Stomach (tissue), 7 donors: ENCODE results near the genes DIRAS3 and RABGGTB.

DNA sequence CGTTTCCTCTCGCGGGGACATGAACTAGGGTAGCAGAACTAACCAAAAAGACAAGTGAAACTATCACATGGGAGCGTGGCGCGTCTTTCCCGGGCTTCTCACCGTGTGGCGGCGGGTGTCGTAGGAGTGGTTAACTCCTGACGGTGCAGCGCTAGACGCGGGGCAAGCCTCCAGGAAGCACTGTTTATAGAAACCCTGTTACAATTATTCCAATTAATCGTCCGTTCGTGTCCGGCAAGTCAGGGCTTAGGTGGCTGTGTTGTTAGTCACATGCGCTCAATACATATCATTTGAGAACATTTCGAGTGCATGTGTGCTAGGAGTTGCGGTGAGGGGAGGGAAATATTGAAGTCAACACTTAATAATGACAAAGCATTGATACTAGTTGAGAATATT lies 780 bp upstream of the SERBP1 start:
- PRO-cap = bidirectional peak, plus-strand start at position 133 of the sequence, minus-strand start at position 100 of the sequence
- RAMPAGE, long total RNA, 5 experiments = no peak in any of the 5 experiments
- RRBS = no CpG with 5 or more reads among the region's 22 CpGs

GRCh38 chr1:67478912-67479520 lies 48.8 kb upstream of the SERBP1 start:
- PRO-cap = no peak
- RAMPAGE, long total RNA, 5 experiments = no peak in any of the 5 experiments
- RRBS = no CpG with 5 or more reads among the region's 4 CpGs

DNA sequence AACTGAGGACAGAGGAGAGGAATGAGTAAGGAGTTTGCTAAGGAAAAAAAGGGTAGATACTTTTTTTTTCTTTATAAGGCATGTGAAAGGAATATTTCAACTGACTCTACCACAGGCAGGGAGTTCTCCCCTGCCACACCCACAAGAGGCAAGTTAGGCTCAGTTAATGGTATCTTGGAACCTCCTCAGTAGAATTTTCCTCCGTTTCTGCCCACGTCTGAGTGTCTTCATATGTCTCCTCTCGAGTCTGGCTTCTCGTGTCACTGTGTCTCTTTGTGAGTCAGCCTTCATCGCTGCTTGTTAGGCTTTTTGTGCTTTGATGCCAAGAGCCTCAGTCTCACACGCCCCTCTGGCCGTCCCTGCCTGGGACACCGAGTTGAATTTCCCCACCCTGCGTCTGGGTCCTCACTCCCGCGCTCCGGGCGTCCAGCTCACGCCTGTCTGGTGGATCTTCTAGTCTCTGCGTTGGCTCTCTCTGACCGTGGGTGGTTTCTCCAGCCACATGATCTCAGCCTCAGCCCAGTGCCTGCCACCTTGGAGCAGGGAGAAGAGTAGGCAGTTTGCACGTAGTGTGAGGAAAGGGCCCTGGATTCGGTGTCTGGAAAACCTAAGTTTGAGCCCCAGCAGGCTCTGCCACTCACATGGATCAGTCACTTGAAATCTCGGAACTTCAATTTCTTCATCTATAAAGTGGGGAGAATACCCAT lies 125.7 kb upstream of the GADD45A start:
- PRO-cap = no peak
- RAMPAGE, long total RNA, 5 experiments = no peak in any of the 5 experiments
- RRBS = no CpG with 5 or more reads among the region's 19 CpGs

DNA sequence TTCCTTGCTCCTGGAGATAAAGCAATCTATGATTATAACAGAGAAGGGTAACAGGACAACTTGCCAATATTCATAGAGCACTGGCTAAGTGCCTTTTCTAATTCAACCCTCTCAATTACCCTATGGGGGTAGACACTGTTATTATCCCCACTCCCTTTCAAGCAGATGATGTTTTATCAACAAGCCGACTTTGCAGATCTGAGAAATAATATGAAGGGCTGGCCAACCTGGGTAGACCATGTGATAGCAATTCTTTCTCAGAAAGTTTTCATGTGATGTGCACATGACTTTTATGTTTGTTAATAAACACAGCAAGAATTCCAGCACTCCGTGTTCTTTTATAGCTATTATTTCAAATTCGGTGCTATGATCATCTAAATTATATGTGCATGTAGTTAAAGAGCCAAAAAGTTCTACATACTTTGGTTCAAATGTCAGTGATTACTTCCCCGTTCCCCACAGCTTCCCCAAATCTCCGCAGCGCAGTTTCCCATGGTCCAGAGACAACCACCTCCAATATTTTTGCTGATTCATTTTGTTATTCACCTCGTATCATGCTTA lies 96.8 kb upstream of the GADD45A start:
- PRO-cap = no peak
- RAMPAGE, long total RNA, 5 experiments = no peak in any of the 5 experiments
- RRBS = no CpG with 5 or more reads among the region's 7 CpGs

DNA sequence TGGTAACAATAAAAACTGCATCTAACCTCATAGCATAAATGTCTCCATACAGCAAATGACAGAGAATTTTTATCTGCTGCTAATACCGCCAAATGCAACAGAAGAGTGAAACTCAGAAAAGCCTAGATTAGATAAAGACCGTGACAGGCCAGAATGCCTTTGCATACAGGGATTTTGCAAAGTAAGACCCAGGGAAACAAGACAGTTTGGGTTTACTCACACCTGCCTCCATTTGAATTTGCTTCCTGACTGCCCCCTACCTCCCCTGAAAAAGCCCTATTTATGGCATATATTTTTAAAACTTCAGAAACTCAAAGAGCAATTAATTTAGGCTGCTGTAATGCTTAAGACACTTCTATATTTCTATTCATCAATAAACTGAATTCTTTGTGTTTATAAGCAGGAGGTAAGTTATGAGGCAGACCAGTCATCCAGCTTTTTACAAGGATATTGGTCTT lies 58.4 kb downstream of the GADD45A start:
- PRO-cap = no peak
- RAMPAGE, long total RNA, 5 experiments = no peak in any of the 5 experiments
- RRBS = no CpG with 5 or more reads among the region's 2 CpGs

- PRO-cap = bidirectional peak, plus-strand start at chr1:68050773, minus-strand start at chr1:68050627
- RAMPAGE, long total RNA, 5 experiments = start-site peak on the minus strand in 2 of 5 experiments, at chr1:68050622-68050630 at its widest, 15 to 26 reads per replicate
- RRBS = no CpG with 5 or more reads among the region's 49 CpGs
These were observed at the start of gene DIRAS3 for GRCh38 chr1:68049773-68050901. Gene DIRAS3, minus strand, starts transcription at chr1:68050627.

- PRO-cap = no peak
- RAMPAGE, long total RNA, 5 experiments = start-site peak on the minus strand in 1 of 5 experiments, at chr1:68116041-68116316 at its widest, 12 reads per replicate
- RRBS = no CpG with 5 or more reads among the region's 9 CpGs
These were observed 65.6 kb upstream of the DIRAS3 start for GRCh38 chr1:68115842-68116702.

DNA sequence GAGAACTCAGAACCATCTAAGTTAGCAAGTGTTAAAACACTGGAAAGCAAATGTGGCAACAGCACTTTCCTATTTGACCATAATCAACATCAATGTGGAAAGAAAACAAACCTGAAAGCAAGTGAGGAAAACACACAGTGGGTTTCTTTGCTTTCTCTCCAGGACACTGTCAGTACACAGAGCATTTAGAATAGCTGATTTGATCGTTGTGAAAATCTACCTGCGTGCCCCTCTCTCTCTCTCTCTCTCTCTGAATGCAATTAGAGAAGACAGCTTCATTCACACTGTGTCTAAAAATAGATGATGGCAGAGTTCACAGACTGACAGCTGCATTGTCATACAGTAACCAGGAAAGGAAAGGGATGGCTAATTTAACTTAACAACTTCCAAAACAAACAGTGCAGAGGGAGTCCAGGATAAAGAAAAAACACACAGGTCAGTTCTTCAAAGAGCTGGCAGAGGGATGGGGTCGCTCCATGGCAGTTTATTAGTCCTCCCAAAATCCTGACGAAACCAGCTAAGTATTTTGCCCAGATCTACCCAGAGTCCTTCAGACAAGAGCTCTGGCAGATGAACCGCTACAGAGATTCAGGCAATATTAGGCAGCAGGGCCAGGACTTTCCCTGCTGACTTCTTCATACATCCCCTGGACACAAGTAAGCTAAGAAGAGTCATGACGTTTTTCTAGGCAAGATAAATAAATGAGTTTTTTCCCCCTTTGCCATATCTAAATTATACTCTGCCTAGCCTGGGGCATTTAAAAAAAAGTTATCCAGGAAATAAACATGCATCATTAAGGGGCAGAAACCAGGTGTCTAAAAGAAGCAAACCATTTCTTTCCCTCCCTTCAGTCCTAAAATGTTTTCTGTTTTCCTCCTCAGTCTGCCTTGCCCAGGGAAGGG lies 58.9 kb downstream of the WLS start:
- PRO-cap = no peak
- RAMPAGE, long total RNA, 5 experiments = no peak in any of the 5 experiments
- RRBS = no CpG with 5 or more reads among the region's 6 CpGs

GRCh38 chr1:68217285-68217718 lies 15.0 kb downstream of the WLS start:
- PRO-cap = no peak
- RAMPAGE, long total RNA, 5 experiments = start-site peak on the minus strand in 1 of 5 experiments, at chr1:68217268-68217485 at its widest, 12 reads per replicate
- RRBS = no CpG with 5 or more reads among the region's 7 CpGs

DNA sequence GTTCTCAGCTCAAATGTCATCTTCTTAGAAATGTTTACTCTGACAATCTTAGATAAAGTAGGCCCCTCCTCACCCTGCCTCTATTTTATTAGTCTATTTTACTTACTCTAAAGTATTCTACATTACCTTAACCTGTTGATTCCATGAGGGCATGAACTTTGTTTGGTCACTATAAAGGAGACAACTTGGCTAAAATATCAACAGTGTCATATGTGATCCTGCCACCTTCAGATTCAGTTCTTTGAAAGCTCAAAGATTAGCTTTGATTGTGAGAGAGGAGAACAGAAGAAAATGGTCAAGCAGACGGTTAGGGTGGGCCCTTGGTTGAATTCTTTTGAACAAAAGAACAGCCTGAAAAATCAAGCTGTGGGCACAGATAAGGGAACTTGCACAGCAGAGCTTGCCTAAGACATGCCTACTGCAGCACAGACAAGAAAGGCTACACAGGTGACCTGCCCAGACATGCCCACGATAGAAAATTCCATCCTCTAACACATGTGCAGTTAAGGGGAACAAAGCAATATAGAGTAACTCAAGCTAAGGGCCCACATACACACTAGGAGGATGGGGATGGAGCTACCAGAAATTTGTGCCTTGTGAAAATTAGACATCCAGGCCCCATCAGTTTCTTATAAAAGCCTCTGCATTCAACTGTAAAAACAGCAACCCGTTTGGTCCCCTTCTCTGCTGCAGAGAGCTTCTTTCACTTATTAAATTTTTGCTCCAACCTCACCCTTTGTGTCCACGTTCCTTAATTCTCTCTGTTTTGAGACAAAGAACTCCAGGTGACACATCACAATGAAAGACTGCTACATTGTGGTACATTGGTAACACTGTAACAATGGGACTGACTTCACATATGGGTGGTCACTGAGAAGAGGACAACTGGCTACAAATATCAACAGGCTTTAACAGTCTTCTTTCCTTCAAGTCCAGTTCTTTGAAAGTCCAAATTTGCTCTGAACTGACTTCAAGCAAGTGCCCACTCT lies 512.4 kb upstream of the LRRC7 start:
- PRO-cap = no peak
- RAMPAGE, long total RNA, 5 experiments = no peak in any of the 5 experiments
- RRBS = no CpG with 5 or more reads among the region's 4 CpGs

GRCh38 chr1:70209995-70210299 lies 4.6 kb upstream of the LRRC40 start:
- PRO-cap = no peak
- RAMPAGE, long total RNA, 5 experiments = no peak in any of the 5 experiments
- RRBS = no CpG with 5 or more reads among the region's 3 CpGs

DNA sequence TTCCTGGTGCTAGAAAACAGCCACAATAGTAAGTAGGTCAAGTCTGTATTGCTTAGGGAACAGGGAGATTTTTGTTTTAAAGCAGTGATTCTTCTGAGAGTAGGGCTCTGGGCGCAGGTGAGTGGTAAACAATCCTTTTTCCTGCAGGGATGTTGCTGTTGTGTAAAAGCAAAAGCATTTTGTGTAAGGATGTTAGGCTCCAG lies 877 bp upstream of the CTH start:
- PRO-cap = no peak
- RAMPAGE, long total RNA, 5 experiments = no peak in any of the 5 experiments
- RRBS = no CpG with 5 or more reads among the region's 1 CpG

DNA sequence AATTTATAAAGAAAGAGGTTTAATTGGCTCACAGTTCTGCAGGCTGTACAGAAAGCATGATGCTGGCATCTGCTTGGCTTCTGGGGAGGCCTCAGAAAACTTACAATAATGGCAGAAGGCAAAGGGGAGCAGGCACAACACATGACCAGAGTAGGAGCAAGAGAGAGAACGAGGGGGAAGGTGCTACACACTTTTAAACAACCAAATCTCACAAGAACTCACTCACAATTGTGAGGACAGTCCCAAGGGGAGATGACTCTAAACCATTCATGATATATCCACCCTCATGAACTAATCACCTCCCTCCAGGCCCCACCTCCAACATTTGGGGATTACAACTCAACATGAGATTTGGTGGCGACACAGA lies 14.5 kb downstream of the CTH start:
- PRO-cap = no peak
- RAMPAGE, long total RNA, 5 experiments = no peak in any of the 5 experiments
- RRBS = no CpG with 5 or more reads among the region's 2 CpGs

DNA sequence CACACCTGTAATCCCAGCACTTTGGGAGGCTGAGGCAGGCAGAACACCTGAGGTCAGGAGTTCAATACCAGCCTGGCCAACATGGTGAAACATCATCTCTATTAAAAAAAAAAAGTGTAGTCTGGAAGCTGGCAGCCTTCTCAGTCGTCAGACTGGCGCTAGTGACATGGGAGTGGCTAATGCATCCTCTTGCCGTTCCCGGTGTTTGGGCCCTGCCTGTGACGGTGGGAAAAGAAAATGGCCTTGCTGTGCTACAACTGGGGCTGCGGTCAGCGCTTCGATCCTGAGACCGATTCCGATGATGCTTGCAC lies 119.2 kb downstream of the CTH start:
- PRO-cap = no peak
- RAMPAGE, long total RNA, 5 experiments = no peak in any of the 5 experiments
- RRBS = no CpG with 5 or more reads among the region's 10 CpGs

DNA sequence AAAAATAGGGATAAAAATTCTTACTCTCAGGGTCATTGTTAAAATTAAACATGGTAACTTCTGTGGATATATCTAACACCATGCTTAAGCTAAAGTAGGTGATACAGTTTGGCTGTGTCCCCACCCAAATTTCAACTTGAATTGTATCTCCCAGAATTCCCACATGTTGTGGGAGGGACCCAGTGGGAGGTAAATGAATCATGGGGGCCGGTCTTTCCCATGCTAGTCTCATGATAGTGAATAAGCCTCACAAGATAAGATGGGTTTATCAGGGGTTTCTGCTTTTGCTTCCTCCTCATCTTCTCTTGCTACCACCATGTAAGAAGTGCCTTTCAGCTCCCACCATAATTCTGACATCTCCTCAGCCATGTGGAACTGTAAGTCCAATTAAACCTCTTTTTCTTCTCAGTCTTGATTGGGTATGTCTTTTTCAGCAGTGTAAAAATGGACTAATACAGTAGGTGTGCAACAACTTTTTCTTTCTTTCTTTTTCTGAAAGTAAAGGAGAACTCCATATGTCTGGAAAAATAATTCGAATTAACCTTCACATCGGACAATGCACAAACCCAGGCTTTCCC lies 100.4 kb downstream of the PTGER3 start:
- PRO-cap = no peak
- RAMPAGE, long total RNA, 5 experiments = no peak in any of the 5 experiments
- RRBS = no CpG with 5 or more reads among the region's 3 CpGs

GRCh38 chr1:74730104-74730501 lies 2.7 kb downstream of the CRYZ start:
- PRO-cap = no peak
- RAMPAGE, long total RNA, 5 experiments = no peak in any of the 5 experiments
- RRBS = no CpG with 5 or more reads among the region's 3 CpGs

GRCh38 chr1:75092032-75092577 lies 42.1 kb upstream of the LHX8 start:
- PRO-cap = no peak
- RAMPAGE, long total RNA, 5 experiments = no peak in any of the 5 experiments
- RRBS = no CpG with 5 or more reads among the region's 7 CpGs

GRCh38 chr1:75785933-75786946 lies at the start of gene RABGGTB:
Gene RABGGTB, plus strand, starts transcription at chr1:75786256.
- PRO-cap = bidirectional peak, plus-strand start at chr1:75786265, minus-strand start at chr1:75786090; unidirectional peak, minus-strand start at chr1:75786720
- RAMPAGE, long total RNA, 5 experiments = start-site peak on the plus strand in 5 of 5 experiments, at chr1:75786173-75786740 at its widest, 5 to 410 reads per replicate
- RRBS = 2% methylated on average over 3 of the region's 32 CpGs

DNA sequence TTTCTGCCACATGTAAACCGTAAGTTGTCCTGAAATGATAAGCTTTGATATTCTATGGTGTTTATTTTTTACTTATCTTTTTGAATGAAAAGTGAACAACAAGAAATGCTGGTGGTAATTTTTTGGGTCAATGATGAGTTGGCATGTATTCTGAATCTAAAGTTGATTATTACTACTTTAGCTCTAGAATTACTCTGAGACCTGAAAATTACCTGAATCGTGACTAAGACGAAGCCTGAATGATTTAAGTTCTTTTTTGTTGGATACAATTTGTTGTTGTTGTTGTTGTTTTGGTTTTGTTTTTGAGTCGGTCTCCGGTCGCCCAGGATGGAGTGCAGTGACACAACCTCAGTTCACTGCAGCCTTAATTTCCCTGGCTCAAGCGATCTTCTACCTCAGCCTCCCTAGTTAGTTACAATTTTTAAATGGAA lies 906 bp downstream of the RABGGTB start:
- PRO-cap = no peak
- RAMPAGE, long total RNA, 5 experiments = no peak in any of the 5 experiments
- RRBS = no CpG with 5 or more reads among the region's 7 CpGs

DNA sequence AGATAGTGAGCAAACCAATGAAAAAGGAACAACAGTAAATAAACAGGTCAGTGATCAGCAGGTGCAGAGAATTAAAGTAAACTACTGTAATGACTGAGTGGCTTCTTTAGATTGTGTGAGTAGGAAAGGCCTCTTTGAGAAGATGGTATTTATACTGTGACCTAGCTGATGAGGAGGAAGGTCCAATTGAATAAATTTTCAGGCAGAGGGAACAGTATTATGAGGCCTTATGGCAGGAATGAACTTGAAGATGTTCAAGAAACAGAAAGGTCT lies 3.4 kb downstream of the ASB17 start:
- PRO-cap = no peak
- RAMPAGE, long total RNA, 5 experiments = no peak in any of the 5 experiments